ENCODE measurements around a stretch of chr22.

DNA sequence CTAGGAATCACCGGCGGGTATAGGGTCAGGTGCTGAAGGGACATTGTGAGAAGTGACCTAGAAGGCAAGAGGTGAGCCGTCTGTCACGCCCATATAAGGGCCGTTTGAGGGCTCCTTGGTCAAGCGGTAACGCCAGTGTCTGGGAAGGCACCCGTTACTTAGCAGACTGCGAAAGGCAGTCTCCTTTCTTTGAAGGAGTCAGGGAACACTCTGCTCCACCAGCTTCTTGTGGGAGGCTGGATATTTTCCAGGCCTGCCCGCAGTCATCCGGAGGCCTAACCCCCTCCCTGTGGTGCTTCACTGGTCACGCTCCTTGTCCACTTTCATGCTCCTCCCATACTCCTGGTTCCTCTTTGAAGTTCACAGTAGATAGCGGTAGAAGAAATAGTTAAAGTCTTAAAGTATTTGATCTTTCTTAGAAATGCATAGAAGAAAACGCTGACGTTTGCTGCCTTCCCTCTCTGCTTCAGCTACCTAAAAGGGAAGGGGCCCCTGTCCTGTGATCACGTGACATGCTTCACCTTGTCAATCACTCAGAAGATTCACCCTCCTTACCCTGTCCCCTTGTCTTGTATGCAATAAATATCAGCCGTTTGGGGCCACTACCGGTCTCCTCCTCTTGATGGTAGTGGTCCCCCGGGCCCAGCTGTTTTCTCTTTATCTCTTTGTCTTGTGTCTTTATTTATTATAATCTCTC lies 1.9 kb upstream of the ODF3B start:
- PRO-cap, result no peak

- PRO-cap, result no peak
These were observed 616 bp downstream of the ARSA start for GRCh38 chr22:50627258-50627814.

DNA sequence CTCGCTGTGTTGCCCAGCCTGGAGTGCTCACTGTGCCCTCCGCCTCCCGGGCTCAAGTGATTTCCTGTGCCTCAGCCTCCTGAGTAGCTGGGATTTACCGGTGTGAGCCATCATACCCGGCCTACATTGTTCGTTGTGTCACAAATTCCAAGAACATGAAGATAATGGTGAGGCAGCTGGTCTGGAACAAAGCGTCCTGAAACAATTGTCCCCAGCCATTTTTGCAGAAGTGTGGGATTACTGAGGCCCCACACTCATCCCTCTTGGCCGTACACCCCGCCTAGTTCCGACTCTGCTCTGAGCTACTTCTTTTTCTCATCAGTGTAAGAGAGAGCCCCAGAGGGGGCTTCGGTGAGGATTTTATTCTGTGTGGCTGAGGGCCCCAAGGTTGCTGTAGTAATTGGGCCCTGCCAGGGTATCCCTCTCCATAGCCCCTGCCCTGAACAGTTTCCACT lies 13.0 kb upstream of the ARSA start:
- PRO-cap, result no peak